A172 (cell line): Measurements from ENCODE around the genes GTF2F2, TPT1 and RUBCNL.

DNA sequence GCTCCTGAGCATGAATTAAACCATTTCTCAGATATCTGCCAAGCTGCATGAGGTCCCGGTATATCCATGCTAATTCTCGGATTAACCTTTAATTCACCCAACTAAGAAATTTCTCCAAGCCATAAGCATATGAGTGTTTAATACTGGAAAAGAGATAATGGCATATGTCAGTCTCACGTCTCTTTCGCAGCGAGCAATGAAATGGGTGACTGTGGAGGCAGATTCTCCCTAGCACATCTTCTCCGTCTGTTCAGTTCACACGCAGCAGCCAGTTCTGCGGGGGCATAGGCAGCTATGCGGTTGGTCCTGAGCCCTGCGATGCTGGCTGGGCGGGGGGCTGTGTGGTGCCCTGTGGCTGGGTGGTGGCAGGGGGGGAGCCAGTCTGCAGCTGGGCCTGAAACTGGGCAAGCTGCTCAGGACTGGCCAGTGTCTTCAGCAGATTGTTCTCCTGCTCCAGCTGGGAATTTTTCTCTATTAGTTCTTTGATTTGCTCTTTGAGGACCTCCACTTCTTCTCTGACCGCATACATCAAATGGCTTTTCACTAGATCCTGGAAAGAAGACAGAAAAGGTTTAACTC lies 60.8 kb downstream of the SERP2 start:
- RAMPAGE, long total RNA, result no peak

DNA sequence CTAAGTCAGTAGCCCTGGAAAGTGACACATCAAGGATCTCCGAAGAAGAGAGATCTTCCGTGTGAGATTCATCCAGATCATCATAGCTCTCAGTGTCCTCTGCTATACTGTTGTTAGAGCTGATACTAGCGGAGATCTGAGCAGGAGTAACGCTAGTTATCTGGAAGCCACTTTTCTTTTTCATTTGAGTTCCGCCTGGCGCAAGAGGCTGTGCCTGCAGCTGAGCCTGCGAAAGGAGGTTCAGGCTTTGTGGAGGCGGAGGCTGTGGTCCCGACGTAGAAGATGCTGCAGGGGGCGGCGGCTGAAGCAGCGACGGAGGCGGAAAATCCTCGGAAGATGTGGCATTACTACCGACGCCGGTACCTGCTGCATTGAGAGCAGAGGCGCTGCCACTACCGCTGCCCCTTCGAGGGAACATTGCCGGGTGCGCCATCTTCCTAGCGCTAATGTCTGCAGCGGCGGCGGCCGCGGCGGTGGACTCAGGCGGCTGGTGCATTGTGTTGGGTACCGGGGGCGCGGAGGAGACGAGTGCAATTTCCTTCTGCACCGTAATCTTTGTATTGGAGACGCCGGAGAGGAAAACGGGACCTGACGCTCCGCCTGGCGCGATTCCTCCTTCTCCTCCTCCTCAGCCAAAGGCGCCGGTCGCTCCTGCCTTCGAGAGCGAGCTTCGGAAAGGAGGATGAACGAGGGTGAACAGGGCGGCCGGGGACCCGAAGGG lies 391 bp downstream of the TSC22D1 start:
- RAMPAGE, long total RNA, result no peak

- RAMPAGE, long total RNA, result no peak
Observed at GRCh38 chr13:44763929-44764667, 188.0 kb upstream of the TSC22D1 start.

DNA sequence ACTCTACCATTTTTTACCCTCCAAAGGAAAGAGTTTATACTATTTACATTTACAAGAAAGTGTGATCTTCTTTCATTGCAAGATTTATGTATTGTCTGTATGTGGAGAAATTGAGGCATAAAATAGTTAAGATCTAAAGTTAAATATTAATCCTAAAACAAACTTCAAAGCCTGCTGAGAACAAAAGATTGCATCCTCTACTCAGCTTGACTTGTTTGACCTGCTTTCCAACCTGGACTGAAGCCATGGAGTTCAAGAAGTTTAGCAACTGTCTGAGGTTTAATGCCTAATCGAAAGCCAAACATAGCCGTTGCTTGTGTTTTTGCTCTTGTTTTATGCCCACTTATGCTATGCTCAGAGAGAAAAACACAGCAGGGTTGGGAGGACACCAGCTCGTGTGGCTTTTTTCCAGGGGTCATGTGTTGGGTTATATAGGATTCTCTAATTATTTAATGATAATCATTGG lies 135.7 kb downstream of the NUFIP1 start:
- RAMPAGE, long total RNA, result no peak

GRCh38 chr13:45120098-45121130 lies at the start of gene GTF2F2:
GTF2F2 (plus strand) TSS chr13:45120510.
- RAMPAGE, long total RNA, result start-site peak on the plus strand at chr13:45120480-45120560, 586 and 1,803 reads in 2 replicates

DNA sequence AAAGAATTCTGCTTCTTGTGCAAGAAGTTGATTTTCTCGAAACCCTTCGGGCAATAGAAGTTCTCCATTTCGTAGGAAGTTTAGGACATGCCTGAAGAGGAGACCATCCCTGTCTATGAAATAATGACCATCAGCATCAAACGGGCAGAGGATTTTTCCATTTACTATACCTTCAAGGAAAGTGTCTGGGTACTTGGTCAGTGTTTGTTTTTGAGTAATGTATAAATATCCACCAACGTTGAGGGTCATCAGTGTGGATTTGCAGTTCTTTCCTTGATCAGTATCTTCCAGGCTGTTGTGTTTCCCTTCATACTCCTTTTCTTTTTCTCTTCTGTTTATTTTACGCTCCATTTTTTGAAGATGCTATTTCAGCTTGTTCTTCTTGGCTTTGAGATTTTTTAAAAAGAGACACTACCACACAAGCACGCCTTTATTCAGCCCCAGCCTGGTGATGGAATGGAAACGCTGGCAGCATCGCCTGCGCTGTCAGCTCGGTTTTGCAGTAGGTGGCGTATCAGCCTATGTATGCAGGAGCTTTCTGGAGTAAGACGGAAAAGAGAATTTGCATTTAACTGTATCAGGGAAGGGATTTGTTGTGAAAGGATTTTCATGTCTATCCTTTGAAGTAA lies 6.5 kb downstream of the KCTD4 start:
- RAMPAGE, long total RNA, result no peak

DNA sequence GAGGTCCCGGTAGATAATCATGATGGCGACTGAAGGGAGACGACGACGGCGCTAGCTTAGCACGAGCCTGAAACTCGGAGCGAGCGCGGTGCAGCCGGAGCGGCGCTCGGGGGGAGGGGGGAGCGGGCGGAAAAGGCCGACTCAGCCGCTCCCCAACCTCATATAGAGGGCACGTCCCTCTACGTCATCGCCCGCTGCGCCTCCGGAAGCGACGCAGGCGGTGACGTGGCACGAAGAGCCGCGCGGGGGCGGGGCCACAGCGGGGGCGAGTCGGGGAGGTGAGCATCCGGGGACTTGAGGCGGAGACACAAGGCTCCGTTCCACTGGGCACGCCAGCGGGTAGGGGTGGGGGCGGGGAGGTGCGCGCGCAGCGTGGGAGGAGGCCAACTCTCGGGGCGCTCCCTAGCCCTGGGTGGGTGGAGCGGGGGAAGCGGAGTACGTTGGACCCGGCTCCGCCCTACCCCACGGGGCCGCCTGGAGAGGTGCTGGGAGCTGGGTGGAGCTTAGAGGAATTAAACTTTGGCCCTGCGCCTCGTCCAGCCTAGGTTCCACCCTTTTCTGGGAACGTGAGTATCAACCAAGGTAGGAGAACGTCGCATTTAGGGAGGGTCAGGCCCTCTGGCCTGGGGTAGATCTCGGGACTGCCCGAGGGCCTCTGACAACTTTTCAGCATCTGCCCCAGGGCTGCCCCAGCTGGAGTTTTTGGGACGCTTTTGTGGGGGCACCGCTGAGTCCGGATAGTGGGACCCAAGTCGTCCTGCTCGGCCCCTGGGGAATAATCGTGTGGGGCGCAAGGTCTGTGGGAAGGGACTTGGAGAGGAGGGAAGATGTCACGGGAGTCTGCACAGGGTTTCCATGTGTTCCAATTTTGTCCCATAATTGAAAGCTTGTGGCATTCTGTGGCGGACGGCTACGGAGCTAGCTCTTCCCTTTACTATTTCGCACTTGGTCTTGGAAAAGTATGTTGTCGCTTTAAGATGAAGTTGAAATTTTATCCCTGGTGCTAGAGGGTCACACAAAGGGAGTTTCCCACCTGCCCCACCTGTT lies at the start of gene TPT1:
TPT1 (minus strand) TSS at position 135 of the 1,047 bp plus-strand sequence.
- RAMPAGE, long total RNA, result start-site peak on the minus strand centred at position 118 of the sequence, 107 bp wide, 4,275 and 5,758 reads in 2 replicates

- RAMPAGE, long total RNA, result no peak
Observed at GRCh38 chr13:45370795-45371384, 29.9 kb upstream of the TPT1 start.

DNA sequence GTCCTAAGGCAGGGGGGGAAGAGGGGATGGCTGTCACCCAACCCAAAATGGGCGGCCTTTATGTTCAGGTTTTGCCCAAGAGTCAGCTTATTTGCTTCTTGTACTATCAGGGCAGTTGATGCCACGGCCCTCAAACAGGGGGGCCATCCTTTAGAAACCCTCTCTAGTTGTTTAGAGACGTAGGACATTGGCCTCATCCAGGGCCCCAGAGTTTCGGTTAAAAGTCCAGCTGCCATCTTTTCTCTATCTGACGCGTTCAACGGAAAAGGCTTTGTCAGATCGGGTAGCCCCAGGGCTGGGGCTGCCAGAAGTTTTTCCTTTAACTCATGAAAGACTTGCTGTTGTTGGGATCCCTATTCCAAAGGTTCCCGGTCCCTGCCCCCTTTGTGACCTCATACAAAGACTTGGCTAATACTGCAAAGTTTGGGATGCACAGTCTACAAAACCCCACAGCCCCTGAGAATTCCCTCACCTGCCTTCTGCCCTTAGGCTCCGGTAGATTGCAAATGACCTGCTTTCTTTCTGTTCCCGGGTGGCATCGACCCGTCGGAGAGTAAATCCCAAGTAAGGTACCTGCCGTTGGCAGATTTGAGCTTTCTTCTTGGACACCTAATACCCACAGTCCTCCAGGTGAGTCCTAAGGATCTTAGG lies 37.8 kb upstream of the TPT1 start:
- RAMPAGE, long total RNA, result no peak

DNA sequence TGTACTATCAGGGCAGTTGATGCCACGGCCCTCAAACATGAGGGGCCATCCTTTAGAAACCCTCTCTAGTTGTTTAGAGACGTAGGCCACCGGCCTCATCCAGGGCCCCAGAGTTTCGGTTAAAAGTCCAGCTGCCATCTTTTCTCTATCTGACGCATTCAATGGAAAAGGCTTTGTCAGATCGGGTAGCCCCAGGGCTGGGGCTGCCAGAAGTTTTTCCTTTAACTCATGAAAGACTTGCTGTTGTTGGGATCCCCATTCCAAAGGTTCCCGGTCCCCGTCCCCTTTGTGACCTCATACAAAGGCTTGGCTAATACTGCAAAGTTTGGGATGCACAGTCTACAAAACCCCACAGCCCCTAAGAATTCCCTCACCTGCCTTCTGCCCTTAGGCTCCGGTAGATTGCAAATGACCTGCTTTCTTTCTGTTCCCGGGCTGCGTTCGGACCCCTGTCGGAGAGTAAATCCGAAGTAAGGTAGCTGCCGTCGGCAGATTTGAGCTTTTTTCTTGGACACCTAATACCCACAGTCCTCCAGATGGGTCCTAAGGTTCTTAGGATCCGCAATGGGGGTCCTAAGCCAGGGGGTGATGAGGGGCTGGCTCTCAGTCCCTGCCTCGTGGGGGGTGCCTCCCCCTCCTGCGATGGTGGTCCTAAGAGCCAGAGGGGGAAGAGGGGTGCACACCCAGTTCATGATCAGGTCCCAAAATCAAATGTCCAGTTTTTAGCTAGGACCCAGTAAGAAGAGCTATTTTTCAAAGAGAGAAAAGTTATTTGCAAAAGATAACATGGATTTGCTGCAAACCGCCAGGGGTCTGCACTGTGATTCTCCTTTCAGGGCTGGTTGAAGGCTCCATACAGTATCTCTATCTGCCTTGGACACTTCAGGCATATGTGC lies 34.6 kb downstream of the SLC25A30 start:
- RAMPAGE, long total RNA, result no peak

GRCh38 chr13:45511542-45511893 lies 46.8 kb downstream of the COG3 start:
- RAMPAGE, long total RNA, result no peak

DNA sequence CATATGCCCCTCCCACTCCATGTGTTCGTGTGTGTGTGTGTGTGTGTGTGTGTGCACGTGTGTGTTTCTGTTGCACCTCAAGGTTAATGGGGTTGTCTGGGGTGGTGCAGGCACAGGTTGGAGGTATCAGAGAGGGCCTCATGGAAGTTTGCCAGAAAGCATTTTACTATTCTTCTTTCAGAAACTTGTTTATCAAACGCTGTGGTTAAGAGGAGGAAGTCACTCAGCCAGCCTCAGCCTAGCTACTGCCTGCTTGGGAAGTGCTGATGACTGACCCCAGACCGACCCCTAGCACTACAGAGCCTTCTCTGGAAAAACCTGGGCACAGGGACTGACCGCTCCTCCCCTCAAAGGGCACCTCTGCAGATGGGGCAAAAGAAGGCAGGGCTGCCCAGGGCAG lies 4.0 kb downstream of the SIAH3 start:
- RAMPAGE, long total RNA, result no peak

- RAMPAGE, long total RNA, result no peak
Observed at GRCh38 chr13:46148149-46148685, 33.8 kb downstream of the LCP1 start.

GRCh38 chr13:46158483-46159179 lies 23.3 kb downstream of the LCP1 start:
- RAMPAGE, long total RNA, result no peak

DNA sequence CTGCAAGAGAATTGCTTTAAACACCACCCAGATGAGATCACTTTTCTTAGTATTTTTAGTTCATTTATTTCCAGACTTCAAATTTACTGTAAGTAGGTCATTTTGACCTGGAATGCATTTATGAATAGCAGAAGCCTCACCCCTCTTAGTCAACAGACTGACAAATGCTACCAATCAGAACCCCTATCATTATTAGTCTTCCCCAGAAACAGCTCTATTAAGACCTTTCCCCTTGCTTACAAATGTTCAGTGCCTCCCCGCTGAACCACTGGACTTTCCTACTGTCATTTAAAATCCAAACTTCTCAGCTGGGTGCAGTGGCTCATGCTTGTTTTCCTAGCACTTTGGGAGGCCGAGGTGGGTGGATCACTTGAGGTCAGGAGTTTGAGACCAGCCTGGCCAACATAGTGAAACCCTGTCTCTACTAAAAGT lies 27.2 kb downstream of the RUBCNL start:
- RAMPAGE, long total RNA, result no peak

GRCh38 chr13:46386972-46387939 lies at the start of gene RUBCNL:
RUBCNL (minus strand) TSS chr13:46387252.
- RAMPAGE, long total RNA, result no peak

GRCh38 chr13:46553882-46554482 lies 1.0 kb downstream of the LRCH1 start:
- RAMPAGE, long total RNA, result no peak

DNA sequence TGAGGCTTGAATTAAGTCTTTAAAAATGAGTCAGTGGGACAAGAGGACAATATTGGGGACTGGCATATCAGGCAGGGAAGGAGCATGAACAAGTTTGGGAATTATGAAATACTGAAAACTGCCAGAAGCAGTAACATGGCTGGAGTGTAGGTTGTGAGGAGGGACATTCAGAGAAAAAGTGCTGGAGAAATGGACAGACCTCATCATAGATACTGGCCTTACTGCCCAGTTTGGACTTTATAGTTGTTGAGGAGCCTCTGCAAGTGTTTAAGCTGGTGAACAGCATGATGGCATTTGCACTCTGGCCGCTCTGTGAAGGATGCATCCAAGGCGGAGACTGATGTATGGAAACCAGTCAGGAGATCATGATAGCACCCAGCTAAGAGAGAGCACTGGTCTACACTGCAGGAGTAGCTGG lies 116.4 kb downstream of the ESD start:
- RAMPAGE, long total RNA, result no peak

GRCh38 chr13:46759906-46760442 lies 37.0 kb downstream of the ESD start:
- RAMPAGE, long total RNA, result no peak

- RAMPAGE, long total RNA, result no peak
Observed at GRCh38 chr13:46816978-46817468, 20.1 kb upstream of the ESD start.